Uterus (tissue), 7 donors: ENCODE results near the gene TMEM254.

DNA sequence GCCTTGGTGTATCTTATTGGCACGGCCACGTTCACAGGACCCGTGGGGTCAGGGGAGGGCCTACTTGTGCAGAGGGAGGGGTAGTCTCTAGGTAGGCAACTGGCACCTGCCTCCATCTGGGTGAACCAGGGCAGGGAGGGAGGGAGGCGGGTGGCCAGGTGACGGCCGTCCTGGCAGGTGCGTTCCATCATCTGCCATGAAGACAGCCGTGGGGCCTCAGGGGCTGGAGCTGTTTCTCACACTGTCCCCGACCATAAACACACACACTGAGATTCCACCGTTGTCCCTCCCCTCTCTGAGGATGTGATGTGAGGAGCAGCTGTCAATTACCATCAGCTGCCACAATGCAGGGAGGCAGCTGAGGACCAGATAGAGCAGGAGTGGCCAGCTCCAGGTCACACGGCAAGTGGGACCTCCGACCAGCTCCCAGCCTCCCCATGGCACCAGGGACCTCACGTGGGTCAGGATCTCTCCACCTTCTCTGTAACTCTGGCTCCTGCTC is 32.8 kb downstream of the ZMIZ1 start:
- PRO-cap, 4 experiments, result no peak in any of the 4 experiments
- RAMPAGE, long total RNA, 2 experiments, result no peak in any of the 2 experiments
- RRBS, result no CpG with 5 or more reads among the region's 13 CpGs

DNA sequence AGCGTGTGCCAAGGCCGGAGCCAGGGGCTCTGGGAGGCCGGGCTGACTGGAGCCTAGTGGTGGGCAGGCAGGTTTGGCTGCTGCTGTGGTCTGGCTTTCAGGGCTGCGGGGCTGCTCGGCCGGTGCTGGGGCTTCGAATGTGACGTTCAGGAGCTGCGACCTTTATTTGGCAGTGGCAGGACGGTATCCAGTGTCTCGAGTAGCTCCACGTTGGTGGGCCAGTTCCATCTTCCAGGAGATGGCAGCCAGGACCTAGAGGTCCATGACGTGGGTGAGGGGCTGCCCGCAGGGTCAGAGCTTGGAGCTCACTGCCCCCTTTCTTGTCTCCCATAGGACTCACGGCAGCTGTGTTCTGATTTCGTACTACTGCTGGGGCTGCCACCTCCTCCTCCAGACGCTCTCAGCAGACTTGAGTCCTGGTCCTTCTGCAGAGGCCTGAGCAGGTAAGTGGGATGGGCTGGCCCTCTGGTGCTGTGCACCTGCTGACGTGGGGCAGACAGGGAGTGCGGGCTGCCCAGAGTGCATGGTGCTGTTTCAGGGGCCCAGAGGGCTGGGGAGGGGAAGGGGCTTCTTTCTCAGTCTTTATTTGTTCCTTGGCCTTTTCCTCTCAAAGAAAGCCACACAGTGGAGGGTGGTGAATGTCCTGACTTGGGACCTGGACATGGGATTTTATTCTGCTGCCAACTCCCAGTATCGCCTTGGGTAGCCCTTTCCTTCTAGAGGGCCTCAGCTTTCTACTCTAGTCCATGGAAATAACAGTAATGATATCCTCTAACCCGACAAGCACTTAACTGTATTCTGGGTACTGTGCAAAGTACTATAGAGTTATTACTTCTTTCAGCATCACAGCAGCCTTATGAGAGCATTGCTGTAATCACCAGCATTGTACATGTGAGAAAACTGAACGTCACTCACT is 50.1 kb downstream of the ZMIZ1 start:
- PRO-cap, 4 experiments, result no peak in any of the 4 experiments
- RAMPAGE, long total RNA, 2 experiments, result no peak in any of the 2 experiments
- RRBS, result 78% methylated on average over 3 of the region's 22 CpGs

DNA sequence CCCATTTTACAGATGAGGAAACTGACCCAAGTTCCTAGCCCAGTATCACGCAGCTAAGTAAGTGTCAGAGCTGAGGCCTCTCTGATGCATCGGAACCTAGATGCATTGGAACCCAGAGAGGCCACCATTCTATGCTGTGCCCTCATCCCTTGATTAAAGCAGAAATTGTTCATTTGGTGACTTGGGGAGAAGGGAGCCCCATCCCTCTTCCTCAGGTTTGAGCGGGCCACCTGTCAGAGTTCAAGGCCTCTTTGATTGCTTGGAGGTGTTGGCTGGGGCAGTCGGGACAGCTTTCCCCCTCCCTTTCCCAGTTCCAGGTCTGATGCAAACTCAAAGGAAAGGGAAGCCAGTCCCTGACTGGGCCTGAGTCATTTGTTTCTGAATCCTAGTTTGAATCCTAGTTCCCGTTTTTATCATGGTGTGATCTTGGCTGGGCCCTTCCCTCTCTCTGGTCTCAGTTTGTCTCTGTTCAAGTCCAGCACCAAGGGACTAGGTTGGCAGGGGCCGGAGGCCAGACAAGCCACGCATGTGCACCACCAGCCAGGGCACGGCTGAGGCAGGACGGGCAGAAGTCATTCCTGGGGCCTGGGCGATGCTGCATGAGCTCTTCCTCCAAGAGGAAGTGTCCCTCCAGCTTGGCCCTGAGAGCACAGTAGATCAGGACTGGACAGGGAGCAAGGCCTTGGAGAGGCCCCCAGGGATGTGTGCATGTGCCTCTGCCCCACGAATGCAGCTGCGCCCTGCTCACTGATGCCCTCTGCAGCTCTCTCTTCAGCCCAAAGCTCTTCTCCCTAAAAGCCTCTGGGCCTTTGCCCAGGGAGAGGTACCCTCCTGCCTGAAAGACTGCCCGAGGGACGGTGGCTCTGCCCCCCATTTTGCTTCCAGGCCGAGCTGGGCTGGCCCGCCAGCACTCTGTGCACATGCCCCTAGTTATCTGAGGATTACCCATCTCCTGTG is 86.5 kb downstream of the ZMIZ1 start:
- PRO-cap, 4 experiments, result no peak in any of the 4 experiments
- RAMPAGE, long total RNA, 2 experiments, result no peak in any of the 2 experiments
- RRBS, result no CpG with 5 or more reads among the region's 16 CpGs

GRCh38 chr10:79159149-79159622 is 90.4 kb downstream of the ZMIZ1 start:
- PRO-cap, 4 experiments, result peak in 1 of 4 experiments; most common minus-strand start chr10:79159501 (in 1)
- RAMPAGE, long total RNA, 2 experiments, result no peak in any of the 2 experiments
- RRBS, result 17% methylated on average over 7 of the region's 17 CpGs

DNA sequence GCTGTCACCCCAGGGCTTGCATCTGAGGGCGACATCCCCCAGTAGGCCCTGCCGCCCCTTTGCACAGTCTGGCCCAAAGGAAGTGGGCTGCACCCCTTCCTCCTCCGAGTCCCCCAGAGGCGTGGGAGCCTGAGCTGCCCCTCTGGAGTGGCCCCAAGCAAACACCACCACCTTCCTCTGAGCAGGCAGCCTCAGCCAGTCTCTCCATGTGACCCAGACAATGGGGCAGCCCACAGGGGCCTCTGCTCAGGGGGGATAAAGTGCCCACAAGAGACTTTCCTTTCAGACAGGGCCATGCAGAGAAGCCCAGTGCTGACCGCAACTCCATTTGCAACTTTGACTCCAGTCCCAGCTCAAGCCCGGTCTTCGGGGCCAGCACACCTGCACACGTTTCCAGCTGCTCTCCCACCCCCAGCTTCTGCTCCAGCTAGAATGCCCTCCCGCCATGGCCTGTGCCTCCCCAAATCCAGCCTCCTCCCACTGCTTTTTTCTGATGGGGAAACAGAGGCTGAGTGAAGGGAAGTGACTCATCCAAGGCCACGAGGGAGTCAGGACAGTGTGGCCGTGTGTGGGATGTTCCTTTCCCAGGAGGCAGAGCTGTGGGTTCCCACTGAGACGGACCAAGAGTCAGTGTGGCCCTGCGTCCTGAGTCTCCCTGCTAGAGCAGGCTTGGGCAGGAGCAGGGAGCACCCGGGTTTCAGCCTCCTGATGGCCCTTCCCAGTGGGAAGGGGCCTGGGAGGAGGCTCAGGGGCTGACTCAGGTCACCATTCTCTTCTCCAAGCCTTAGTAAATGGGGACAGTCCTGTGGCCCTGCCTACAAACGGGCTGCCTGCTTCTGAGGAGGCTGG is 111.9 kb downstream of the ZMIZ1 start:
- PRO-cap, 4 experiments, result no peak in any of the 4 experiments
- RAMPAGE, long total RNA, 2 experiments, result no peak in any of the 2 experiments
- RRBS, result no CpG with 5 or more reads among the region's 15 CpGs

GRCh38 chr10:79286117-79287059 is 60.9 kb upstream of the PPIF start:
- PRO-cap, 4 experiments, result peak in 1 of 4 experiments; most common plus-strand start chr10:79286459 (in 1); most common minus-strand start chr10:79286470 (in 1)
- RAMPAGE, long total RNA, 2 experiments, result no peak in any of the 2 experiments
- RRBS, result no CpG with 5 or more reads among the region's 27 CpGs

GRCh38 chr10:79291974-79292408 is 55.3 kb upstream of the PPIF start:
- PRO-cap, 4 experiments, result no peak in any of the 4 experiments
- RAMPAGE, long total RNA, 2 experiments, result no peak in any of the 2 experiments
- RRBS, result no CpG with 5 or more reads among the region's 12 CpGs

DNA sequence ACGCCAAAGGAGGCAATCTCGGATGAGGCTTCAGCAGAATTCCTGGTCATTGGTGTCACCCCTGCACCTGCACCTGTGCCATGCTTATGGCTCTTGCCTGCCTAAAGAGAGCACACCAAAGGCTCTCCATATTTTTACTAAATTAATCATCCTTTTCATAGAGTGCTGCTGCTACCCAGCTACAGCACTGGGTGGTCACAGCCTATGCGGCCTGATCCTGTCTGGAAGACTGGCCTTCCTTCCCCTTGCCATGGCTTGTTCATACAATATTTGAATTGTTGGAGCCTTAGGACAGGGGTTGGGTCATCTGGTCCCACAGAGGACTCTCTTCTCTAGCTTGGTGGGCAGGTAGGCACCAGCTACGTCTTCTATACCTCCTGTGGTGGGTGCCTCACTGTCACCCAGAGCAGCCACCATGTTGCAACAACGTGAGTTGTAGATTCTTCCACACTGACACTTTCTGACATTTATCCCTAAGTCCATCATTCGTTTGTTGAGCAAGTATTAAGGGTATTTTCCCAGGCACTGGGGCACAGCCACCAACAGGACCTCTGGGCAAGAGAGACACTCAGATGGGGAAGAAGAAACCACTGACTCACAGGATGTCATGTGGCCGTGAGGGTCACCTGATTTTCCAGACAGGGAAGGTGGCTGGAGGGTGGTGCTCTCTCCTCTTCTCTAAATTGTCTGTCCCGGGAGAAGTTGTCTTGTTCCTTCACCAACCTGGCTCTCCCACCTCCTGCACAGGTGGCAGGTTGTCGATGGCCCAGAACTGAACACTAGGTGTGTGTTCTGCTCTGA is 51.9 kb upstream of the PPIF start:
- PRO-cap, 4 experiments, result no peak in any of the 4 experiments
- RAMPAGE, long total RNA, 2 experiments, result no peak in any of the 2 experiments
- RRBS, result no CpG with 5 or more reads among the region's 9 CpGs

- PRO-cap, 4 experiments, result no peak in any of the 4 experiments
- RAMPAGE, long total RNA, 2 experiments, result no peak in any of the 2 experiments
- RRBS, result no CpG with 5 or more reads among the region's 9 CpGs
These were observed 9.0 kb downstream of the PPIF start for GRCh38 chr10:79355974-79356914.

GRCh38 chr10:79424265-79425067 is 21.0 kb downstream of the ZCCHC24 start:
- PRO-cap, 4 experiments, result no peak in any of the 4 experiments
- RAMPAGE, long total RNA, 2 experiments, result no peak in any of the 2 experiments
- RRBS, result no CpG with 5 or more reads among the region's 11 CpGs

- PRO-cap, 4 experiments, result no peak in any of the 4 experiments
- RAMPAGE, long total RNA, 2 experiments, result no peak in any of the 2 experiments
- RRBS, result no CpG with 5 or more reads among the region's 5 CpGs
These were observed 20.3 kb downstream of the ZCCHC24 start for GRCh38 chr10:79425068-79425482.

DNA sequence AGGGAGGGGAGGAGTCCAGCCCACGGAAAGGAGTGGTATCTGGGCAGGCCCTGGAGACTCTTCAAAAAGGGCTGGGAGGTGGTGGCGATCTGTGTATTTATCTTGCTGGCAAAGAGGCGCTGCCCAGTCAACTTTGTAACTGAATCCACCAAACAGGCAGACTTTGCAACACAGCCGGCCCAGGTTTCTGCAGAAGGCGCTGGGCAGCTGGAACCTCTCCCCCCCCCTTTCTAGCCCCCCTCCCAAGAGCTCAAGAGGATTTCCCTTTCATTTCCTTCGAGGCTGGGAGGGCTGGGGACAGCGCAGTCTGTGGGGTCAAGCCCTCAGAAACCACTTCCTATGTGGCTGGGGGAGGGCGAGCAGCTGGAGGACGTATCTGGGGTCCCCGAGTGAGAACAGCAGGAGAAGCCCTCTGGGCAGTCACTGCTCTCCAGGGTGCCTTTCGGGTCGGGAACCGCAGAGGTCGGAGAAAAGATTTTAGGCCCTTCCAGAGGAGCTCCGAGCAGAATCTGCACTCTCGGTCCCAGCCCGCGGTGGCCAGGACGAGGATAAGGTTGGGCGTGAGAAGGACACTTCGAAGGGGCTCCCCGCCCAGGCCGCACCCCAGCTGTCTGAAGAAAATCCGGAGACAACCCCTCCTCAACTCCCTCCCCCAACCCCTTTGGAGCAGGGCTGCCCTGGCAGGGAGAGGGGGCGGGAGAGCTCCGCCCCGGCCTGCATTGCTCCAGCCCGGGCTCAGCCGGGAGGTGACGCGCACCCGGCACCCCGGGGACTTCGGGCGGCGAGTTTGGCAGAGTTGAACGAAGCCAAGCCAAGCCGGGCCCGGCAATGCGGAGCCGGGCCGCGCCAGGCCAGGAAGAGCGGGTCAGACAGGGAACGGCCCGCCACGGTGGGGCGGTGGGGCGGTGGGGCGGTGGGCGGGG is 909 bp downstream of the ZCCHC24 start:
- PRO-cap, 4 experiments, result peak in 4 of 4 experiments; most common plus-strand start position 64 of the sequence (in 4); most common minus-strand start position 613 of the sequence (in 3)
- RAMPAGE, long total RNA, 2 experiments, result no peak in any of the 2 experiments
- RRBS, result 2% methylated on average over 10 of the region's 51 CpGs

DNA sequence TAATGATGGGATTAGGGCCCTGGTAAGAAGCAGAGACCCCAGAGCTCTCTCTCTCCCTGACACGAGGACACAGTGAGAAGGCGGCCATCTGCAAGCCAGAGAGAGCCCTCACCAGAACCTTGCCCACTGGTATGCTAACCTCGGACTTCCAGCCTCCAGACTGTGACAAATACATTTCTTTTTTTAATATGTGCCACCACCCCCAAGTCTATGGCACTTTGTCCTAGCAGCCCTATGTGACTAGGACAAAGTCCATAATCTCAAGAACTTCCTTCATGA is 11.7 kb downstream of the NUTM2B start:
- PRO-cap, 4 experiments, result no peak in any of the 4 experiments
- RAMPAGE, long total RNA, 2 experiments, result no peak in any of the 2 experiments
- RRBS, result no CpG with 5 or more reads among the region's 3 CpGs

- PRO-cap, 4 experiments, result peak in 4 of 4 experiments; most common plus-strand start chr10:79981780 (in 2); most common minus-strand start chr10:79981540 (in 1)
- RAMPAGE, long total RNA, 2 experiments, result no peak in any of the 2 experiments
- RRBS, result 2% methylated on average over 14 of the region's 40 CpGs
These were observed 32.6 kb upstream of the SFTPD start for GRCh38 chr10:79981402-79981932.

GRCh38 chr10:80078532-80079598 is at the start of gene TMEM254:
TMEM254 (plus strand) TSS chr10:80078665.
- PRO-cap, 4 experiments, result peak in 4 of 4 experiments; most common plus-strand start chr10:80078779 (in 4); most common minus-strand start chr10:80078610 (in 4)
- RAMPAGE, long total RNA, 2 experiments, result no peak in any of the 2 experiments
- RRBS, result 2% methylated on average over 10 of the region's 72 CpGs

DNA sequence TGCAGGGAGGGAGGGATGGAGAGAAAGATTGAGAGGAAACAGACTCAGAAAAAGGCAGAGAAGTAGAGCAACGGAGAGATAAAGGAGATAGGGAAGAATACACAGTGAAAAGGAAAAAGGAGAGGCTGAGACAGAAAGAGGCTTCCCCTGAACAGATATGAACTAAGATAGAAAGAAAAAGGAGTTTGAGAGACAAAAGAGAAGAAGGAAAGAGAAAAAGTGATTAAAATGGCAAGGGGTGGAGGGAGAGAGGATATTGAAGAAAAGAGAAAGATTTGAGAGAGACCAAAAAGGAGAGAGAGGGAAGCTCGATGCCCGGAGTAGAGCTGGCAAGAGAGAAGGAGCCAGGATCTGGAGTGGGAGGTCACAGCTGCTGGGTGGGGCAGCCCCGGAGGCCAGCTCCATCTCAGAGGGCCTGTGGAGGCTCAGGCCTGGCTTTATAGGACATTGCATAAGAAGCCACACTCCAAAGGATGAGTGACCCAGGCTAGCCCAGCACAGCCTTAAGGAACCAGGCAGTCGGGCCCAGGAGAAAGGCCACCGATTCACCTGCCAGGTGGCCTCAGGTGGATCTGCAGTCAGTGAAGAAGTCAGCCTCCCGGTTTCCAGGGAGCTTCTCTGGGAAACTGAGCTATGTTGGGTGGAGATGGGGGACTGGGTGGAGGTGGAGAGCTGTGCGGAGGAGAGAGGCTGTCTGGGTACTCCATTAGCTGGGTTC is 581 bp downstream of the PLAC9 start:
- PRO-cap, 4 experiments, result peak in 4 of 4 experiments; most common plus-strand start position 469 of the sequence (in 4); most common minus-strand start position 338 of the sequence (in 2)
- RAMPAGE, long total RNA, 2 experiments, result no peak in any of the 2 experiments
- RRBS, result 23% methylated on average over 2 of the region's 8 CpGs

- PRO-cap, 4 experiments, result no peak in any of the 4 experiments
- RAMPAGE, long total RNA, 2 experiments, result no peak in any of the 2 experiments
- RRBS, result no CpG with 5 or more reads among the region's 5 CpGs
These were observed 29.1 kb downstream of the ANXA11 start for GRCh38 chr10:80176279-80176651.

DNA sequence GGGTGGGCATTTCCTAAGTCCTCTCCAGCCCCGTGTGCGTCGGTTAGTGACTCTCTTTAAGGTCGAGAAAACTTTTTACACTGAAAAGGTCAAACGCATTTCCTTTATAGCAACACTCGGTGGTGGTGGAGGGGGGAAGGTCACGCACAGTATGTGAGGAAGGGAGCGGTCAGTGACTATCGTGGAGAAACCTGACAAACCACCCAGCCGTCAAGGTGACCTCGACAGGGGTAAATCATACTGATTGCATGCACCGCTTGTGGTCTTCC is 358 bp upstream of the ANXA11 start:
- PRO-cap, 4 experiments, result peak in 1 of 4 experiments; most common plus-strand start position 112 of the sequence (in 1); most common minus-strand start position 48 of the sequence (in 1)
- RAMPAGE, long total RNA, 2 experiments, result no peak in any of the 2 experiments
- RRBS, result no CpG with 5 or more reads among the region's 12 CpGs

GRCh38 chr10:80273989-80274219 is 15.6 kb downstream of the MAT1A start:
- PRO-cap, 4 experiments, result no peak in any of the 4 experiments
- RAMPAGE, long total RNA, 2 experiments, result no peak in any of the 2 experiments
- RRBS, result no CpG with 5 or more reads among the region's 9 CpGs

DNA sequence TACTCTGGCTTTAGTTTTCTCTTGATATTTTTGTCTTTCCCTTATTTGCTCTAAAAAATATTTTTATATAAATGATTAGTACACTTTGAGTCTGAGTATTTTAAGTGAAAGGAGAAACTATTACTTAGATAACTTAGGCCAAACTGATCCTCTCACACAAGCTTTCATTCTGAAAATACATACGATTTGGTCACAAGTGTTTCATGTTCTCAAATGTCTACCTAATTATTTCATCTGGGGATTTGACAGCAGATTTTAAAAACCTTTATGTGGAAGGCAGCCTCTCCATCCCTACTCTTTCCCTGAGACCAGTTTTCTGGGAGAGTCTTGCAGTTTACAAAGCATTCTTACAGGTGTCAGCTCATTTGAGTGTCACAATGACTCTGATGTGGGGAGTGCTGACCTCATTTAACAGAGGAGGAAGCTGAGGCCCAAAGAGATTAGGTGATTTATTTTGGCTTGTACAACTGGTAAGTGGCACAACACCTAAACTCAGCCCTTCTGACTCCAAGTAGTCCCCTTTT is 33.1 kb upstream of the MAT1A start:
- PRO-cap, 4 experiments, result no peak in any of the 4 experiments
- RAMPAGE, long total RNA, 2 experiments, result no peak in any of the 2 experiments
- RRBS, result no CpG with 5 or more reads among the region's 1 CpG